Keratinocyte (primary cell): ENCODE data around the genes ADAMTS13, DBH and VAV2.

GRCh38 chr9:133421503-133422142 lies 544 bp upstream of the ADAMTS13 start:
CAGE:
- cytosol, long polyA minus RNA: no peak
- cytosol, long polyA plus RNA: no peak
- long polyA plus RNA: no peak
- nucleus, long polyA minus RNA: no peak
- nucleus, long polyA plus RNA: no peak

CAGE:
- cytosol, long polyA minus RNA: no peak
- cytosol, long polyA plus RNA: no peak
- long polyA plus RNA: no peak
- nucleus, long polyA minus RNA: no peak
- nucleus, long polyA plus RNA: no peak
Measured at GRCh38 chr9:133422276-133422560, at the start of gene ADAMTS13. ADAMTS13 (plus strand) TSS chr9:133422367.

DNA sequence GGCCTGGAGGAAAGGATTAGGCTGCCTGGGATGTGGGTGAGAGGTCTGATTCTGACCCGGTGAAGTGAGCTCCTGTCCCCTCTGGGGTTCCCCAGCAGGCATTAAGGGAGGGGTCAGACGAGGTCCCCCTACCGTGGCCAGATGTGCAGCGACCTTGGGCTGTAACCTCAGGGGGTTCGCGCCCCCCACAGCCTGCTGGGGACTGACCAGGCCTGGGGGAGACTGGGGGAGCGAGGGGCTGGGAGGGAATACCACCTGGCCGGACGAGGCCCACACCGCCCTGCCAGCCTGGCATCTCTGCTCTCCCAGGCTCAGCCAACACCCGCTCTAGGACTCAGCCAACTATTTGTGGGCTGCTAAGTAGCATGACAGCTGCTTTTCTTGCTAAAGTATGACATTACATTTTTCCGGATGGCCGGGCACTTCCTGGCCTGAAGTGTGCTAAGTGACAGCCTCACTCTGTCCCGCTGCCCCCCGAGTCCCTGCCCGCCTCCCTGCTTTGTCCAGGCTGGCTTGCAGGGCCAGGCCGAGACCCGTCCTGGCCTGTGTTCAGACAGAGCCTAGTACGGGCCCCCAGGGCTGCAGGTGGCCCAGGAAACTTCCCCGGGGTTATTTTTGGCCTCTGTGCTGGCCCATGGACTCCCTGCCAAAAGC lies 13.2 kb upstream of the SLC2A6 start:
CAGE:
- cytosol, long polyA minus RNA: no peak
- cytosol, long polyA plus RNA: no peak
- long polyA plus RNA: no peak
- nucleus, long polyA minus RNA: no peak
- nucleus, long polyA plus RNA: no peak

DNA sequence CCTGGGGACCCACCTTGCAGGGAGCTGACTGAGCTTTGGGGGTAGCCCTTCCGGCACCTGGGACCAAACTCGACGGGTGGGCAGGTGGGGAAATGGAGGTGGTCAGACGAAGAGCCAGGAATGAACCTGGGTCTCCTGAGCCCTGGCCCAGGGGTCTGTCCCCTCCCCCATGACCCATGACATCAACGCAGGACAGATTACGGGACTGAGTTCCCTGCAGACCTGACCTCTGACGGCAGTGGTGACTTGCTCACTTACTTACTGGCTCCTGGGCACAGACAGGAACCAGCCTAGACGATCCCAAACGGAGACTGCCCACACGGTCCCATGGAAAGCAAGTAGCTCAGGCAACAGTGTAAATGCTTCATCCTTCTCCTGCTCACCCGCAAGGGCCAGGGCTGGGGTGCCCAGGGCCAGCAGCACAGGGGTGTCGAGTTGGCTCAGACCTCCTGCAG lies 5.4 kb downstream of the ADAMTSL2 start:
CAGE:
- cytosol, long polyA minus RNA: no peak
- cytosol, long polyA plus RNA: no peak
- long polyA plus RNA: no peak
- nucleus, long polyA minus RNA: no peak
- nucleus, long polyA plus RNA: no peak

CAGE:
- cytosol, long polyA minus RNA: no peak
- cytosol, long polyA plus RNA: no peak
- long polyA plus RNA: no peak
- nucleus, long polyA minus RNA: no peak
- nucleus, long polyA plus RNA: no peak
Measured at GRCh38 chr9:133576843-133577400, 32.3 kb downstream of the FAM163B start.

DNA sequence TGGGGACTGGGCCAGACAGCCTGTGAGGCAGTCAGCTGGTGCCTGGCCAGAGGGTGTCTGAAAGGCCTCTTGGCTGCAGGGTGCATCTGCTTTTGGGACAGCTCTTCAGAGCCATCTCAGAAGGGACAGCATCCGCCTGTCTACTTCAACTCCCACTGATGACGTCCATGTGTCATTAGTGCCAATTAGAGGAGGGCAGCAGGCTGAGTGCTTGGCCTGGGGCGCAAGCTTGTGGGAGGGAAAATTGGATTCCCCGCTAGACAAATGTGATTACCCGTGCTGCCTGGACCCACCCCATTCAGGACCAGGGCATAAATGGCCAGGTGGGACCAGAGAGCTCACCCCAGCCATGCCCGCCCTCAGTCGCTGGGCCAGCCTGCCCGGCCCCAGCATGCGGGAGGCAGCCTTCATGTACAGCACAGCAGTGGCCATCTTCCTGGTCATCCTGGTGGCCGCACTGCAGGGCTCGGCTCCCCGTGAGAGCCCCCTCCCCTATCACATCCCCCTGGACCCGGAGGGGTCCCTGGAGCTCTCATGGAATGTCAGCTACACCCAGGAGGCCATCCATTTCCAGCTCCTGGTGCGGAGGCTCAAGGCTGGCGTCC lies at the start of gene DBH:
TSS of gene DBH (plus strand) at position 341 of the 605 bp plus-strand sequence.
CAGE:
- cytosol, long polyA minus RNA: no peak
- cytosol, long polyA plus RNA: no peak
- long polyA plus RNA: no peak
- nucleus, long polyA minus RNA: no peak
- nucleus, long polyA plus RNA: no peak

GRCh38 chr9:133701986-133702292 lies 36.2 kb downstream of the SARDH start:
CAGE:
- cytosol, long polyA minus RNA: no peak
- cytosol, long polyA plus RNA: no peak
- long polyA plus RNA: no peak
- nucleus, long polyA minus RNA: no peak
- nucleus, long polyA plus RNA: no peak

CAGE:
- cytosol, long polyA minus RNA: no peak
- cytosol, long polyA plus RNA: no peak
- long polyA plus RNA: no peak
- nucleus, long polyA minus RNA: no peak
- nucleus, long polyA plus RNA: no peak
Measured at GRCh38 chr9:133702293-133703449, 35.5 kb downstream of the SARDH start.

DNA sequence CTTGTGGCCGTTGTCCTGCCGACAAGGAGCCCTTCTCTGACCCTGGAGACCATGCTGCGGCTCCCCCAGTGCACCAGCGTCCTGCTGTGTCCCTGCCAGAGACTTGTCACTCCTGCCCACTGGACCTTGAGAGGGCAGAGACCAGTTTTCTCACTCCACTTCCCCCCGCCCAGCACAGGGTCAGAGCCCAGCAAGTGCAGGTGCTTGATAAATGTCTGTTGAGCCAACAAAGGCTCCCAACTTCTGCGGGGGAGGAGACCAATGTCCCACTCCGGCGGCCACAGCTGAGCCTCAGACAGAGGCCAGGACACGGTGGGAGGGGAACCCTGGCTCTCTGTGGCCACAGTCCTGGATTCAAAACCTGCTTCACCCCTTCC lies 24.8 kb downstream of the SARDH start:
CAGE:
- cytosol, long polyA minus RNA: no peak
- cytosol, long polyA plus RNA: no peak
- long polyA plus RNA: no peak
- nucleus, long polyA minus RNA: no peak
- nucleus, long polyA plus RNA: no peak

DNA sequence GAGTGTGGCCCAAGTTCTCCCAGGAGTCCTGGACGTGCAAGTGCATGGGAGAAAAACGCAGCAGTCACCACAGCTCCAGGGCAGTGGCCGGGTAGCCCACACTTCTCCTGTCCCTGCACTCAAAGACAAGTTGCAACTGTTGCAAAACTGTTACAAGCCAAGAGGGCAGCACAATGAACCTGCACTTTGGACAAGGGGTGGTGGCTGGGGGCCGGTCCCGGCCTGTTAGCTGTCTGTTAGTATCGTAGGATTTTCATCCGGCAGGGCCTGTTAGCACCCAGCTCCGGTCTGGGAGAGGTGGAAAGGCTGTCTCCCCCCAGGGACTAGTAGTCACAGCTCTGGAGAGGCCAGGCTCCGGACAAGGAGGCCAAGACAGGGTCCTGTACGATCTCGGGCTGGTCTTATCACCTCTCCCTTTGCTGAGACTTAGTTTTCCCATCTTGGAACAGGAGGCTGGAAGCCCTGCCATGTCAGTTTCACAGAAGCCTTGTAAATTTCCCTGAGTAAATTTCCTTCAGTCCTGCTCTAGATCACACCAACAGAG lies 1.7 kb upstream of the SARDH start:
CAGE:
- cytosol, long polyA minus RNA: no peak
- cytosol, long polyA plus RNA: no peak
- long polyA plus RNA: no peak
- nucleus, long polyA minus RNA: no peak
- nucleus, long polyA plus RNA: no peak

DNA sequence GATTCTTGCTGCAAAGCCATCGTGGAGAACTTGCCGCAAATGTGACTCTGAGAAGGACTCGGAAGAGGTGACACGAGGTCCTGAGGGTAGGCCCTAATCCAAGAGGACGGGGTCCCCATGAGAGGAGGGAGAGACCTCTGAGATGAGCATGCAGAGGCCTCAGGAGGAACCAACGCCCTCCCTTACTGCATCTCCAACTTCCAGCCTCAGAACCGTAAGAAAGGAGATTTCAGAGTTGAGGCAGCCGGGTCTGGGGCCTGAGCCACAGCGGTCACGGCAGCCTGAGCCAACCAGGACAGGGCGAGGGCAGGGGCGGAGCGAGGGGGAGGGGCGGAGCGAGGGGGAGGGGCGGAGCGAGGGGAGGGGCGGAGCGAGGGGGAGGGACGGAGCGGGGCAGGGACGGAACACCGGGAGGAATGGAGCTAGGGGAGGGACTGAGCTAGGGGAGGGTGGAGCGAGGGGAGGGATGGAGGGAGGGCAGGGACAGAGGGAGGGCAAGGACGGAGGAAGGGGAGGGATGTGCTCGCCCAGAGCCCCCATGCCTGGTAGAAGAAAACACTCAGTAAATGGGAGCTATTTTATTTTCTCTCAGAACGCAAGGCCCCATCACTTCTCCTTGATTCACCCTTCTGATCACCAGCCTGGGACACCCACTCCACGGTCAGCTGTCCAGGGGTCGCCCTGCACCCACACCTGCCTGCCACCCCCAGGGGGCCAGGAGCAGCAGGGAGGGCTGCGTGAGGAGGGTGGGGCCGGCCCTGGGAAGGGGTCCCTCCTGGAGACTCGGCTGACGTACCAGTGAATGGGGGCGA lies 21.4 kb upstream of the SARDH start:
CAGE:
- cytosol, long polyA minus RNA: no peak
- cytosol, long polyA plus RNA: no peak
- long polyA plus RNA: no peak
- nucleus, long polyA minus RNA: no peak
- nucleus, long polyA plus RNA: no peak

CAGE:
- cytosol, long polyA minus RNA: no peak
- cytosol, long polyA plus RNA: no peak
- long polyA plus RNA: no peak
- nucleus, long polyA minus RNA: no peak
- nucleus, long polyA plus RNA: no peak
Measured at GRCh38 chr9:133805453-133806270, 67.5 kb upstream of the SARDH start.

DNA sequence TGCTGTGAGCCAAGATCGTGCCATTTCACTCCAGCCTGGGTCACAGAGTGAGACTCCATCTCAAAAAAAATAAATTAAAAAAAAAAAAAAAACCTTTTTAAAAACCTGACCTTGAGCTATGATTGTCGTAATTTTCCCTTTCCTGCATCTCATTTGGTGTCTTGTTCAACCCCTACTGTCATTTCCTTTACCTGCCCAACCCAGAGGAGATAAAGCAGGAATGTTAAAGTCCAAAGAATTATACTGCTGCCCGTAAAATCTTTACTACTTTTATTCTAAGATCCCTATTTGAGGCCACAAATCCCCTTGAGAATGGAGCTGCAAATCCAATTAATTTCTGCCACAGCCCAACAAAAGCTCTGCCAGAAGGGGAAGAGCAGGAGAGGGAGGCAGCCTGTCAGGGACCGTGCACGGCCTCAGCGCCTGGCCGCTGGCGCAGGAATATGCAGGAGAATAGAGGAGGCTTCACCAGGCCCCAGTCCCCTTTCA lies 99.5 kb upstream of the SARDH start:
CAGE:
- cytosol, long polyA minus RNA: no peak
- cytosol, long polyA plus RNA: no peak
- long polyA plus RNA: no peak
- nucleus, long polyA minus RNA: no peak
- nucleus, long polyA plus RNA: no peak

GRCh38 chr9:133884932-133885763 lies 107.0 kb downstream of the VAV2 start:
CAGE:
- cytosol, long polyA minus RNA: no peak
- cytosol, long polyA plus RNA: no peak
- long polyA plus RNA: no peak
- nucleus, long polyA minus RNA: no peak
- nucleus, long polyA plus RNA: no peak

DNA sequence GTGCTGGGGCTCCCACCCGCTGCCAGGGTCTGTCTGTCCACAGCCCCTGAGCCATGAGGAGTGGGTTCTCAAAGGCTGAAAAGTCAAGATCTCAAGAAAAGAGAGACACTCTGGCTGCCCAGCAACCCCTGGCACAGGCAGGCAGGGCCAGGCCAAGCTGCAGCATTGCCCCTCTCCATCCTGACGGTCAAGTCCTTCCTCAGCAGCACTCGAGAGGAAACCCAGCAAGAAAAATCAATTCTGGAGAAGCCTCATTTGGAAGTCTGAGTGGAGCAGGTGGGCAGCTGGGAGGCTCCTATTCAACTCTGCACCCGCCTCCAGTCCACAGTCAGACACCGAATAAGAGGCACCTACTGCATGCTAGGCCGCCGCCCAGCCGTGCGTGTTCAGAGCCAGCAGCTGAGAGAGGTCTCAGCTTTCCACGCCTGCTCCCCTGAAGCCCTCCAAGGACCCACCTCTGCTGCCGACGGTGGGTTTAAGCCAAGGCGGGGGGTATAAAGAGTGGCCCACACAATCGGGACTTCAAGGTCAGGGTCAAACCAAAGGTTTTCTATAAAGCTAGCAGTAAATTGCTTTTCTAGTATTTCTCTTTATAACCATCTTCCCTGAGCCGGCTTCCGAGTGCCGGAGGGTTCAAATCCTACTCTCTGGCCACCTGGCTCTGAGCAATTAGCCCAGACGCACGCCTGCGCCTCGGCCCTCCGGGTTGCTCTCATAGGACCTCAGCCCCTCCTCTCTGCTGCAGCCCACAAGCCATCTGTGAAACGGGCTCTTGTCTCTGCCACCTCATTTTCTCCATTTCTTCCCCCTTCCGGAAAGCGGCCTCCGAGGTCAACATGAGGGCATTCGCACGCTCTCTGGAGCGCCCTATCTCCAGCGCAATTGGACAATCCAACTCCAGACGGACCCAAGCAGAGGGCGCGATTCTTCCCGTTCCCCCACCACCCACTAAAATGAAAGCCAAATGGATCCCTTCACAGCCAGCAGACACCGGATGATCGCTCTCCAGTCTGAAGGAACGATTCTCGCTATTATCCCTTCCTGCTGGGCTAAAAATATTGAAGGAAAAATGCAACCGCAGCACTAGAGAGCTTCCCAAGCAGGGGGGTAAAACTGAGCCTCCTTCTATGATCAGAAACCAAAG lies 41.7 kb downstream of the VAV2 start:
CAGE:
- cytosol, long polyA minus RNA: no peak
- cytosol, long polyA plus RNA: no peak
- long polyA plus RNA: no peak
- nucleus, long polyA minus RNA: no peak
- nucleus, long polyA plus RNA: no peak

DNA sequence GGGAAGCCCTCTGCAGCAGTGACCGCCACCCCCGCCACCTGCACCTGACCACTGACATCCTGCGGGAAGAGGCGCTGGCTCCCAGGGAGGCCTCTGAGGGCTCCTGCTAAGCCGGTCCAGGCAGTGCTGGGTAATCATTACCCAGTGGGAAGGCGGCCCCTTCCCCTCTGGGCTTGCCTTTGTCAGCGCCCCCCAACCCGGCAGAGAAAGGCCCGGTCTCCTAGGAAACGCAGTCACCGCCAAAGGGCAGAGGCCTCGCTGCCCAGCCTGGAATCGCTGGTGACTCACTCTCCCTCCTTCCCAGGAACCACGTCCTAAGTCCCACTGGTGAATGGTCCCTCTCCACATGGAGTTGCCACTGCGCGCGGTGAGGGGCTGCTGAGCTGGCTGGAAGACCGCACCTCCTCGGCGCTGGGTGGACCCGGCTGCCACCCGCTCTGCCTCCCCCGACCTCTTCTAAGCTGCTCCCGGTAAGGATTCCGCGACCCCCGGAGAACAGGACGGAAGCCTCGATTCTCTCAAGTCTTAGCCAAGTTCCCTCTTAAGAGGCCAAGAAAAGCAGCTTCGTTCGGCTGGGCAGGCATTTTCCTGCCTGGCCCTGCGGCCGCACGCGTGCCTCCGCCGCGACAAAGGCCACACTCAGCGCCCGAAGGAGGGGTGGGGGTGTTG lies 1.2 kb downstream of the VAV2 start:
CAGE:
- cytosol, long polyA minus RNA: no peak
- cytosol, long polyA plus RNA: no peak
- long polyA plus RNA: no peak
- nucleus, long polyA minus RNA: no peak
- nucleus, long polyA plus RNA: no peak

DNA sequence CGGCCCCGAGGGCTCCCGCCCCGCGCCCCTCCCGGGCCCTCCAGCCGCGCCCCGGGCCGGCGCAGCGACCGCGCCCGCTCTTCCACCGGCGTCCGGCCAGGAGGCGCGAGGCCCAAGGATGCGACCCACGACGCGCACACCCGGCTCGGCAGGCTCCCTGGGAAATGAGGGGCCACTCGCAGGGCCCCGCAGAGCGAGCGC lies 648 bp downstream of the VAV2 start:
CAGE:
- cytosol, long polyA minus RNA: no peak
- cytosol, long polyA plus RNA: no peak
- long polyA plus RNA: no peak
- nucleus, long polyA minus RNA: no peak
- nucleus, long polyA plus RNA: no peak

DNA sequence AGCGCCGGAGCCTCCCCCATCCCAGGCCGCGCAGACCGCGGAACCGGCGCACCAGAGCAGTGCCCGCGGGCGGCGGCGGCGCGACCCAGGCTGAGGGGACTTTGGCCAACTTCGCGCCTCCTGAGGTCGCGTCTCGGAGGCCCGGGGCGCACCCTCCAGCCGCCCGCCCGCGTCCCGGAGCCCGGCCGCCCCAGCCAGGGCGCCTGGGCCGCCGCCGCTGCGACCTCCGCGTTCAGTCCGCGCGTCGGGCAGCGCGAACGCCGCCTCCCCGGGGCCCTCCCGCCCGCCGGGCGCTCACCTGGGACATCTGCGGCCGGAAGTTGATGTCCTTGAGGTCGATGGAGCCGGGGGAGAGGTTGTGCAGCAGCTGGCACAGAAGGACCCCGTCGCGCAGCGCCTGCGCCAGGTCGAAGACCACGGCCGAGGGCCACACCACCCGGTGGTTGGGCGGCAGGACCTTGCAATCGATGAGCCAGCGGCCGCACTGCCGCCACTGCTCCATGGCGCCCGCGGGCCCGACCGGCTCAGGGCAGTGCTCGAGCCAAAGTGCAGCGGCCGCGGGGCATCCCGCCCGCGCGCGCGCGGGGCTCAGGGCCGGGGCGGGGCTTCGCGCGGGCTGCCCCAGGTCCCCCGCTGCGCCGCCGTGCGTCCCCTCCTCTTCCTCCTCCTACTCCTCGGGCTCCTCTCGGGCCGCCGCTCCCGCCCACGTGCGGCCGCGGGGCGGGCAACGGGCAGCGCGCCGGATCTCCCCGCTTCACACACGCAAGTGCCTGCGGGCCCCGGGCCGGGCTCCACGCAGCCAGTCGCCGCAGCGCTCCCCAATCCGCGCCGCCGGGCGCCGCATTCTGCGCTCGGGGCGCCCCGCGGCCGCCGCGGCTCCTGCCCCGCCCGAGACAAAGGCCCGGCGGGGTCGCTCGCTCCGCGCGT lies at the start of gene VAV2:
TSS of gene VAV2 (minus strand) at position 548 of the 927 bp plus-strand sequence.
CAGE:
- cytosol, long polyA minus RNA: start-site peak on the minus strand centred at position 537 of the sequence, 23 bp wide, 75 reads
- cytosol, long polyA plus RNA: start-site peak on the minus strand centred at position 535 of the sequence, 37 bp wide, 64 and 6 reads in 2 replicates
- long polyA plus RNA: no peak
- nucleus, long polyA minus RNA: start-site peak on the minus strand centred at position 549 of the sequence, 8 bp wide, 108 reads
- nucleus, long polyA plus RNA: start-site peak on the minus strand centred at position 533 of the sequence, 49 bp wide, 118 and 54 reads in 2 replicates

GRCh38 chr9:134040006-134040484 lies 14.8 kb downstream of the BRD3OS start:
CAGE:
- cytosol, long polyA minus RNA: no peak
- cytosol, long polyA plus RNA: no peak
- long polyA plus RNA: no peak
- nucleus, long polyA minus RNA: no peak
- nucleus, long polyA plus RNA: no peak

DNA sequence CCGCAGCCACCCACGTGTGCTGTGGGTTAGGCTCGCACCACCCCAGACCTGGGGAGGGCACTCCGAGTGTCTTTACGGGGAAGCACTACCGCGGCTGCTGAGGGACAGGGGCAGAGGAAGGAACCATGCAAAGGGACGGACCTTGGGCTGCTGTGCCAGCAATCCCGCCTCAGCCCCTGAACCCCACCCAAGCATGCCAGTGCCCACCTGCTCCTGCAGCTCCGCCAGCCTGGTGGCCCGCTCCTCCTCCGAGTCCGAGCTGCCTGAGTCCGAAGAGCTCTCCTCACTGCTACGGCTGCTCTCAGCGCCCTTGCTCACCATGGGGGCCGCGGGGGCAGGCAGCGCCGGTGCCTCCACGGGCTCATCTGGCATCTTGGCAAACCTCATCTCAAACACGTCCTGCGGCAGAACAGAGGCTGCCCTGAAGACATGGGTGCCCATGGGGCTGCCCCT lies 16.3 kb downstream of the BRD3OS start:
CAGE:
- cytosol, long polyA minus RNA: no peak
- cytosol, long polyA plus RNA: no peak
- long polyA plus RNA: no peak
- nucleus, long polyA minus RNA: no peak
- nucleus, long polyA plus RNA: no peak